Aortic smooth muscle cell (primary cell): ENCODE data around the gene FKTN.

DNA sequence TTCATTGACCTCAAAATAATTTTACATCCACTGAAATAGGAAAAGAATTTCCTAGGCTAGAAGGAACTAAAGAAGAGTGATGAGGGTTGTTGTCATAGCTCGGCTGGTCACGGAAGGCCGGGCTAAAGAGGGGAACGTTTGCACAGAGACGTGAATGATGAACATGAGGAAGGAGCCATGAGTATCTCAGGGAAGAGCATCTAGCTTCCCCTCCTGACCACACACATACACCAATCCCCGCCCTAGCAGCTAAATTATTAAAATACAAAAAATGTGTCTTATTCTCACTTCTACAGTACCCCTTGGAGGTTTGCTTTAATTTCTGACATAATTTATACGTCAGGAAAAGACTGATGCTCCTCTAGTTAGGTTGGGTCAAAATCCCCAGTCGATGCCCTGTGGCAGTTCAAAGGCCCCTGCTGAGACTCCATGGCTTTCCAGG, 124.5 kb upstream of the ABCA1 start:
- RRBS, result no CpG with 5 or more reads among the region's 8 CpGs

DNA sequence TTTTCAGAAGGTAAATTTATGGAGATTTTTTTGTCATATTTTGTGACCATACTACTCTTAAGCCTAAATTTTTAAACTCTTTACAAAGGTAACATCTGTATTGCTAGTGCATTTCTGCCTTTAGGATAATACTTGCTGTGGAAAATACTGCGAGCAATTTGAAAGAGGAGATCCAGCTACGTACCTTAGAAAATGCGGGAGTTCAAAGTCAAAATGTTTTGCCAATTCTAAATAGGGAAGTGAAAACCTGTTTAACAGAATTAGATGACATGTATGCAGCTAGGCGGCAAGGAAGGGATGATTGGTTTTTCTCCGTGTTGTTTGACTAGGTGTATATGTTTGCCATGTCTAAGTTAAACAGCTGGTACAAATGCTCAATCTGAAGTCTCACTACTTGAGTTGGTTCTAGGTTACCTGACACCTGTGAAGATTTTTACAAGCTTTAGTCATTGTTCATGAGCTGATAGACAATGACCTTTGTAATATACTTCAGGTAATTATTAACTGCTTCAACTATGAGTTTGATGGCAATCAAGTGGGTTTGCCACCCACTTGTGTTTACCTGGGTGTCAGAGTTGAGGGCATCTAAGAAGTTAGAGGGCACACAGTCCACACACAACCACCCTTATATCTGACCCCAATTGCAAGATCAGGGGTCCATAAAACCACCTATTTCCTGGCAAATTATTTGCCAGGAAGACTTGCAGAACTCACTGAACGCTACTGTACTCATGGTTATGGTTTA, 74.3 kb downstream of the SLC44A1 start:
- RRBS, result no CpG with 5 or more reads among the region's 6 CpGs

- RRBS, result no CpG with 5 or more reads among the region's 1 CpG
These were observed 52.5 kb downstream of the FSD1L start for GRCh38 chr9:105500385-105500783.

DNA sequence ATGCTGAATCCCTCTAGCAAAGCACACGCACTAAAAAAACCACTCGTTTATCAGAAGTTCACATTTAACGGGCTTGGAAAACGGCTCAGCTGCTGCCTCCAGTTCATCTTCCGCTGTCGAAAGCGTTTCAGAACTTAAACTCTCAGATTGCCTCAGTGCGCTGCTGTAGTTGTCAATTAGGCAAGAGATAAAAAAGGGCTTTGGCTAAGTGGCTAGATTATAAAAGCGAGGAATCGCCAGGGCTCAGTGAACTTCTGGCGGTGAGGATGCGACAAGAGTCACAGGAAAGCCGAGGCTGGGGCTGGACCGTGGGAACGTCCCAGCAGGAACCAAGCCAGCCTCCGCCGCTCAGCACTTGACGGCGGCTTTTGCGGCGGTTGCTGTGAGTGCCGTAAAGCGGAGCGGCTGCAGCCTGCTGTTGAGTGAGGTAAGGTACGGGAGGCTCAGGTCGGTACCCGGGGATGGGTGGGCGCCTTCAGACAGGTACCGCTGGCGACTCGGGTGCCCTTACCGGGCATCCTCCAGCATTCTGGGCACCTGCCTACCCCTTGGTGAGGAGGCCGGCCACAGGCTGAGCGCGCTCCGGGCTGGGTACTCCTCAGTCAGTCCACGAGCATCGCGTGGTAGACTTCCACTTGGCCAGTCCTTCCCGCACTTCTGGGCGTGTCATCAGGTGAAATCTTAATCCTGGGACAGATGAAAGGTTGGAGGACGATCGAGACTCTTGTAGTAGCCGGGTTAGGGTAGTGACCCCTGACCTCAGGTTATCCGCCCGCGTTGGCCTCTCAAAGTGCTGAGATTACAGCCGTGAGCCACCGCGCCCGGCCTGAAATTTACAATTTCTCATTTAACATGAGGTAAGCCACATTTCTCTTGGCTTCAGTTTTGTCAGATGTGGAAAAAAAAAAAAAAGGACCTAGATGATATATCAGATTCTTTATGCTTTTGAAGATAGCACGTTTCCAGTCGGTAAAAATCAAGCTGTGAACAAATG, at the start of gene FKTN:
TSS of gene FKTN (plus strand) at position 393 of the 994 bp plus-strand sequence.
- RRBS, result 2% methylated on average over 8 of the region's 53 CpGs

- RRBS, result no CpG with 5 or more reads among the region's 2 CpGs
These were observed 12.6 kb downstream of the FKTN start for GRCh38 chr9:105570346-105571044.

DNA sequence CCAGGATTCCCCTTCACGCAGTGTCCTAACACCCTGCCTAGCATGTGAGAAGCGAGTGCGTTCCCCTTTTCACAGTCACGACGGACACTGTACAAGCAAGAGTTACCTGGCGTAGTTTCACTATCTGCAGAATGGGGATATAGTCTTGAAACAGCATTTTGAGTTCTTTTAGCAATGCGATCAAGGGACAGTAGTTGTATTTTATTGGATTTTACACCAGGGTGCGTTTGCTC, 911 bp downstream of the TMEM38B start:
- RRBS, result no CpG with 5 or more reads among the region's 8 CpGs

GRCh38 chr9:105911396-105911904, 217.1 kb downstream of the TMEM38B start:
- RRBS, result no CpG with 5 or more reads among the region's 3 CpGs

GRCh38 chr9:106919969-106920724, 57.2 kb downstream of the ZNF462 start:
- RRBS, result no CpG with 5 or more reads among the region's 5 CpGs

DNA sequence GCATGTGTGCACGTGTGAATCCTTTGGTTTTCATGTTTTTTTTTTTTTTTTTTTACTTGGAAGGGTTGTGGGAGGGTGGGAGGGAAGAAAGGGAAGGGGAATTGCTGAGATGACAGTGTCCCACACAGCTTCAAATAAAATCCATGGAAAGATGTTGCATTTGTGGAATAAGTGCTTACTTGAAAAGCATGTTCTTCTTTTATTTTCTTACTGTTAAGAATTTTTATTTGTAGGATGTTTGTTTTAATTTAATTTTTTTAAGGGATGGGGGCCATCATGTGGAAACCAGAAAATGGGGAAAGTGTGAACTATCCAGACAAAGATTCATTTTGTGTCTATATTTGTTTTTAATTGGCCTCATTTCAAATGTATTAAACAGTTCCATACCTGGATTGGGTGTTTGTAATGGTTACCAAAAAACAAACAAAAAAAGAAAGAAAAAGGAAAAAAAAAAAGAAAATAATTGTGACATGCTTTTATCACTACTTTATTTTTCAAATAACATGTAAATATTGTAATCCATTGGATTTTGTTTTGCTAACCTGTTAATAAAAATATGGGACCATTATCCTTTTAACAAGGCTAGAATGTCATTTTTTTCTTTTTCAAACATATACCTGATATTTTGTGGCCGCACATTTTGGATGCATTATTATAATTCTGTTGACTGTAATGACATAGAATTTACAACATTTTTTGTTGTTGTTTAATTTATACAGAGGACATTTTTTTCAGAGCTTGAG, 149.9 kb downstream of the ZNF462 start:
- RRBS, result no CpG with 5 or more reads among the region's 2 CpGs

- RRBS, result no CpG with 5 or more reads among the region's 4 CpGs
These were observed 13.4 kb upstream of the RAD23B start for GRCh38 chr9:107269623-107270118.

DNA sequence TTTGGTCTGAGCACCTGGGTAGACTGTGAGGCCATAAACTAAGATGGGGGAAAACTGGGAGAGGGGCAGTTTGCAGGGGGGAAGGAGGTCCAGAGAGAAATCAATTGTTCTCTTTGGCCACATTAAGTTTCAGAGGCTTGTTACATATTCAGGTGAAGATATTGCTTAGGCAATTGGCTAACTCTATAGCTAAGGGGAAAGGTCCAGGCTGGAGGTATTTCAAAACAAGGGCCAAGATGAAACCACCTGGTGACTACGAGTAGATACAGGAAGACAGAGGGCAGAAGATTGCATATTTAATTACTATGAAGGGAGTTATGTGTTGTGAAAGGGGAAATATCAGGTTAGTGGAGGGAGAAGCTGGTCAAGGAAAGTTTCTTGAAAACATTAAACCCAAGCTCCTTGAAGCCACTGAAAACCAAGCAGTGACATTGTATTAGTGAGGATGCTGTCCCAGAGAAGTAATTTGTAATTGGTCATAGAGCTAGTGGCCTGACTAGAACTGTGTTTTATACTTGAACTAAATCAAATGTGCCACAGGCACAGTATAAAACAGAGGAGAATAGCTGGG, 1.9 kb upstream of the RAD23B start:
- RRBS, result no CpG with 5 or more reads among the region's 1 CpG

DNA sequence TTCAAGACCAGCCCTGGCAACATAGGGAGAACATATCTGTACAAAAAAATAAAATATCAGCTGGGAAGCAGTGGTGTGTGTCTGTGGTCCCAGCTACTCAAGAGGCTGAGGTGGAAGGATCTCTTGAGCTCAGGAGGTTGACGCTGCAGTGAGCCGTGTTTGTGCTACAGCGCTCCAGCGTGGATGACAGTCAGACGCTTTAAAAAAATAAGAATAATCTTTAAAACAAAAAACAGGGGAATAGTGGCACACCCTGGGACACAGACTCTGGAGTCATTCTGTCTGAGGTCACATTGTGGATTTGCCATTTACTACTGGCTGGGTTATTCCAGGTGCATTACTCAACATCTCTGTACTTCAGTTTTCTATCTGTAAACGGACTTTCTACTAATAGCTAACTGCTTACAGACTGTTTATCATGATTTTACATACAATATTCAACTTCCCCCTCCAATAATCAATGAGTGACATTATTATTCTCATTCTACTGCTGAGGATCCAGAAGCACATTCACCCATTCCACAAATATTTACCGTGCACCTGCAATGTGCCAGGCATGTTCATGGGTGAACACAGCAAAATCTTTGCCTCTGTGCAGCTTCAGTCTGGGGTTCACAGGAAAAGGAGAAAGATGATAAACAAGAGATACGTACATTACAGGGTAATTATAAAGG, 1.2 kb upstream of the RAD23B start:
- RRBS, result no CpG with 5 or more reads among the region's 8 CpGs

DNA sequence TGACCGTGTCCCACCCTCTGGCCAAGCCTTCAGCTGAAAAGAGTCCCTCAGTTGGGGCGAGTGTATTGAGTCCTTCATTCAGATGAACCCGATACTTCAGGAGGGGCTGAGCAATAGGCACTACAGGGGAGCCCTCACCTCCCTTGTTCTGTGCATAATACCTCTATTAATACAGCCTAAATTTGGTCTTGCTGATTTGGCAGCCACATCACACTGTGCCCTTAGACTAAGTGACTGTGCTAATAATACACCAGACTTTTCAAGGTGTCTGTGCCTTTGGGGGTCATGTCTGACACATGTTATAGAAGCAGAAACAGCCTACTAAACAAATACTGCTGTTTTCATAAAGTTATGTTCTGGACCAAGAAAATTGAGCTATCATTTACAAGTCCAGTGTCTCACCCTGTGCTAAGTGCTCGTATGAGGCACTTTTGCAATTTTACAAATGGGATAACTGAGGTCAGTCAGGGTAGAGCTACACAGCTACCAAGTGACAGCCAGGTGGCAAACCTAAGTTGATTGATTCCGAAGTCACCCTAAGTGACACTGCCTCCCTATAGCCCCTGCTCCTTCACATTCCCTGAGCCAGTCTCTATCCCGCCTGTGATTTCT, 56.0 kb downstream of the RAD23B start:
- RRBS, result no CpG with 5 or more reads among the region's 6 CpGs

GRCh38 chr9:107465012-107466570, 24.0 kb downstream of the KLF4 start:
- RRBS, result 1% methylated on average over 18 of the region's 85 CpGs

GRCh38 chr9:107592963-107593436, 103.4 kb upstream of the KLF4 start:
- RRBS, result no CpG with 5 or more reads among the region's 6 CpGs

DNA sequence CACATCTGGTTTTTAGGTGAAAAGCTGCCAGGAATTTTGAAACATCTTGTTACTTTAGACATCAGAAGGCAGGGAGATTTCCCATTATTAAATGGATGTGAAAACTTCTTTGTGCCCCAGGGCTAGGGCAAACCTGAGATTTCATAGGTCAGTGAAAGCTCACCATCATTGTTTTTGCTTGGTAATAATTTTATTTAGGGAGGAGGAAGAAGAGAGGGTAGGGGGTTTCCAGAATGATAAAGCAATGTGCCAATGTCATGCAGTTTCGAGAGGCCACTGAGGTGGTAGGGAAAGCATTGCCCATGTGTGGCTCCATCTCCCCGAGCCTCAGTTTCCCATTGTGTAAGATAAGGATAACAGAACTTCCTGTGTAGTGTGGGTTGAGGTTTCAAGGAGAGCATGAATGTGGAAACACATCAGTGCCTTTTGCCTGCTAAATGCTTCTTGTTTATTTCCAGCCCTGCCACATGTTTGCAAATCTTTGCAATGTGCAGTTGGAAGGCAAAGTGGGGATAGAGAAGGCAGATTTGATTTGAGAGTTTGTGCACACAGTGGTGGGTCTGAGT, 147.3 kb upstream of the KLF4 start:
- RRBS, result no CpG with 5 or more reads among the region's 2 CpGs

DNA sequence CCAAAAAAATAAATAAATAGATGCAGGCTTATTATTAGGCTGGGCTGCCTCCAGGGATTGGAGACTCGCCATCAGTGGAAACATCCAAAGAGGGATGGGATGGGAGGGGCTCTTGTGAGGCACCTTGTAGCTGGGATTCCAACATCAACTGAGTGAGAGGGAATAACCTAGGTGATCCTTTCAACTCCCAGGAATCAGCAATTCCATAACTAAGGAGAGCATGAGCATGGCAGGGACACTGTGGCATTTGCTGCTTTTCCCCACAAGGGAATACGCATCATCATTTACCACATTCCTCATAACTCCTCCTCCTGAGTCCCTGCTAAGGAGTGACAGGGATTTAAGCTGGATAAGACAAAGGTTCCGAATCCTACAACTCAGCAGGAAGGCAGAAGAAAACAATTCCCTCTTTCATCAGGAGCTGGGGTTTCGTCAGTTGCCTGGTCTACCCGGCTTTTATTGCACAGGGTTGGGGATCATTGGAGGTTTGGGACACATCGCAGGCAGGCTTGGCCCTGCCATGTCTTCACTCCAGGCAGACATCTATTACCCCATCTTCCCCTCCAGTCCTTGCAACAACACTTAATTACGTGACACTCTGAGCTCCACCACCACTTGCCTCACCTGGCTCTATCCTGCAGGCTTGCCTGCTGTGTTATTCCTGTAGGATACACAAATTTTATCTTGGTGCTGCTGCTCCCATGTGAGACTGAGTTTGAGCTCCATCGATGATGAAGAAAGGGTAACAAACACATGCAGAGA, 562.9 kb upstream of the KLF4 start:
- RRBS, result no CpG with 5 or more reads among the region's 8 CpGs

GRCh38 chr9:108213385-108213796, 642.4 kb downstream of the ACTL7B start:
- RRBS, result no CpG with 5 or more reads among the region's 2 CpGs

DNA sequence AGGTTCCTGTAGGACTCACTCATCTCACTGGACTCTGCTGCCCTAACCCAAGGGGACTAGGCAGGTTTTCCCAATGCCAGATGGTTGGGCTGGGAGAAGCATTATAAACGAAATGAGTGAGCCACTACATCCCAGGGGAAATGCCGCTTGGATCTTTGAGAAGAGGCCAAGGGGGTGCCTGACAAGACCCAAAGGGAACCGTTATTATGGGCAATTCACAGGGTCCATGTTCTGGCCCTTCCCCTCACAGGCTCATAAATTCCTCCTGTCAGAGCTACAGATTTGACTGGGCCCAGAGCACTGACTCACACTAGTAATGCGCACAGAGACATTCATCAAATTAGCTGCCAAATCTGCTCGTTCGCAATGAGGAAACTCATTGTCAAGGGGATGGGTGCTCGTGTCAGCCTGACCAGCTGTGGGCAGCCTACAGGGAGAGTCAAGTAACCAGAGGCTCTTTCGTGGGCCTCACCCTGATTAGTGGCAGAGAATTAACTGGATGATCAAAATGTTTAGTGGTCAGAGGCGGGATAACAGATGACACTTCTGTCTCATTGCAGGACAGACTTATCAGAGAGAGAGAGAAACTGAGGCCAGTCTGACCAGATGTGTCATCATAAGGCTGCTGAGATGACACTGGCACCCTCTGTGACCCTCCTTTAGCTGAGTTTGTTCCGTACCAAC, 377.3 kb downstream of the ACTL7B start:
- RRBS, result no CpG with 5 or more reads among the region's 10 CpGs